Progenitor cell of endocrine pancreas (in vitro differentiated cells): ENCODE data around the genes CHAC1 and PLA2G4D.

DNA sequence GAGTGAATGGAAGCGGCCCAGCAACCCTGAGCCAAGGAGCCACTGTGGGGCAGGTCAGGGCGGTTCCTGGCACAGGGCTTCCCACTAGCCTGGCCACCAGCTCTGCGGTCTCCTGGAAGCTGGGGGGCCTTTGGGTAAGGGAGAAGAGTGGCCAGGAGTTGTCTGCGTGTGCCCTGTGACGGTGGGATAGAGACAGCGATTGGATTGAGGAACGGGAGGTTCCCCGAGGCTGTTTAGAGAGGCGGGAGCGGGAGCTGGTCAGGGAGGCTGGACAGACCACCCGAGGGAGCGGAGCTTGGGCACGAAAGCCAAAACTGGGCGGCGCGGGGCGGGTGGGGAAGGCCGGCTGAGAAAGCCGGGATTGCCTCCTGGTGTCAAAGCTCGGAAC, 363 bp upstream of the VPS18 start:
- PRO-cap = no peak

DNA sequence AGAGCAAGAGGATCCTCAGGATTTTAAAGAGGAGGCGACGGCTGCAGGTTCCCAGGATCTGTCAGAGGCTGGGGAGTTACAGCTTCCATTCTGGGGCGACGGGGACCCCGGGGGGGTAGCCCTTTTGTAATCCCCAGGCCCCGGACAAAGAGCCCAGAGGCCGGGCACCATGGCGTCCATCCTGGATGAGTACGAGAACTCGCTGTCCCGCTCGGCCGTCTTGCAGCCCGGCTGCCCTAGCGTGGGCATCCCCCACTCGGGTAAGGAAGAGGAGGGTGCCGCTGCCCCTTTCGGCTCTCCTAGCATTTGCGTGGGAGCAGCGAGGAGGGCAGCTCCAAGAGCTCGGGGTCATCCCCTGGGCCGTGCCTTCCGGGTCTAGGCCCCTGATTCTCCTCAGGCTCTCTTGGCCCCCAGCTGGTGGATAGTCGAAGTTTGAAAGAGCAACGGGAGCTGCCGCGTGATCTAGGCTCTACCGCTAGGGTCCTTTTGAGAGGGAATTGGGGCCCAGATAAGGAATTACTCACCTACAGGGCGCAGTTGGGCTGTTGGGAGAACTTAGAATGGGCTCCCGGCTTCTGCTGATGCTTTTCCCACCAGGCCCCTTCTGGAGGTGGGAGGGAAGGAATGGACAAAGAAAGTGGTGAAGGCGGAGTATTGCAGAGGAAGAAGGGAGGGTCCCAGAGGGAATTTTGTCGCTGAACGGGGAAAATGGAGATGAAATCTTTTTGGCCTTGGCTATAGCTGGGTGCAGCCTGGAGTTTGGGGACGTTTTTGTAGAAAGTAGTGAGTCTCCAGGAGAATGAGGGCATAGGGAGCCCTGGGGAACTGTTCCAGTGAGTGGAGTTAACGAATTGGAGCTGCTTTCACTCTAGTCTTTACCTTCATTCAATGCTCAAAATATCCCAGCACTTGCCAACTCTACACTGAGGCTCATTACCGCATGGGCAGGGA, 625 bp downstream of the VPS18 start:
- PRO-cap = bidirectional peak, plus-strand start at position 523 of the sequence, minus-strand start at position 434 of the sequence

DNA sequence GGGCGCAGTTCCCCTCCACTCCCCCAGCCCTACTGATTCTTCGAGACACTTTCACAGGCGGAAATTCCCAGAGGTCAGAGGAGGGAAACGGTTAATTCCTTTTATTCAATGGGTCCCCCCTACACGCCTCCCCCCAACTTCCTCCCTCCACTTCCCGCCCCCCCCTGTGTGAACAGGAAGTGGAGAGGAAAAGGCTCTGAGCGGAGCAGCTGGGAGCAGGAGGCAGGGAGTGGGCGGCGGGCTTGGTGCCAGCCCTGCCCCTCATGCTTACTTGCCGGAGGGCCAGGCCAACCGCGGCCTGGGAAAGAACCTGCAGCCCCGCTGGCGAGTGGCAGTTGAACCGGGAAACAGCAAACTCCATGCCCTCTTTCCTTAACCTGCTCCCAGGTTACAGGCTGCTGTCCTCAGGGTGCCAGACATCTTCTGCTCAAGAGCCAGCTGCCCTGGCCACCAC, 12.7 kb downstream of the VPS18 start:
- PRO-cap = no peak

GRCh38 chr15:40910071-40910464, 15.8 kb downstream of the VPS18 start:
- PRO-cap = no peak

- PRO-cap = bidirectional peak, plus-strand start at chr15:40953479, minus-strand start at chr15:40953215
Observed at GRCh38 chr15:40953350-40953644, at the start of gene CHAC1. Gene CHAC1, plus strand, starts transcription at chr15:40953471.

GRCh38 chr15:41115388-41115546, 813 bp downstream of the INO80 start:
- PRO-cap = no peak

DNA sequence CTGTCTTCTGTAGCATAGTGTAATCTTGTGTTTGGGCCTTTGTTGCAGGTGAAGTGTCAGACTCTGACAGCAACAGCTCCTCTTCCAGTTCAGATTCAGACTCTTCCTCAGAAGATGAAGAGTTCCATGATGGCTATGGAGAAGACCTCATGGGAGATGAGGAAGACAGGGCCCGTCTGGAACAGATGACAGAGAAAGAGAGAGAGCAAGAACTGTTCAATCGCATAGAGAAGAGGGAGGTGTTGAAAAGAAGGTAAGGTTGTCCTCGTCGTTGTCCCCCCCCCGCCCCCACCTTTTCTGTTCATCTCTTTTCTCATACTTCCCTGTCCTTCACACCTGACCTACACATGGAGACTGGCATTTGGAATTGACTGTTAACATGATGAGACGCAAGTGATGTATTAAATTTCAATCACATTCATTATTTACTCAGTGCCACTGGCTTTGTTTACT, 36.0 kb upstream of the ITPKA start:
- PRO-cap = no peak

- PRO-cap = no peak
Observed at GRCh38 chr15:41477130-41477544, 16.5 kb upstream of the ITPKA start.

GRCh38 chr15:41493946-41495290, 744 bp downstream of the ITPKA start:
- PRO-cap = no peak

- PRO-cap = no peak
Observed at GRCh38 chr15:41564048-41565369, 5.5 kb downstream of the TYRO3 start.

DNA sequence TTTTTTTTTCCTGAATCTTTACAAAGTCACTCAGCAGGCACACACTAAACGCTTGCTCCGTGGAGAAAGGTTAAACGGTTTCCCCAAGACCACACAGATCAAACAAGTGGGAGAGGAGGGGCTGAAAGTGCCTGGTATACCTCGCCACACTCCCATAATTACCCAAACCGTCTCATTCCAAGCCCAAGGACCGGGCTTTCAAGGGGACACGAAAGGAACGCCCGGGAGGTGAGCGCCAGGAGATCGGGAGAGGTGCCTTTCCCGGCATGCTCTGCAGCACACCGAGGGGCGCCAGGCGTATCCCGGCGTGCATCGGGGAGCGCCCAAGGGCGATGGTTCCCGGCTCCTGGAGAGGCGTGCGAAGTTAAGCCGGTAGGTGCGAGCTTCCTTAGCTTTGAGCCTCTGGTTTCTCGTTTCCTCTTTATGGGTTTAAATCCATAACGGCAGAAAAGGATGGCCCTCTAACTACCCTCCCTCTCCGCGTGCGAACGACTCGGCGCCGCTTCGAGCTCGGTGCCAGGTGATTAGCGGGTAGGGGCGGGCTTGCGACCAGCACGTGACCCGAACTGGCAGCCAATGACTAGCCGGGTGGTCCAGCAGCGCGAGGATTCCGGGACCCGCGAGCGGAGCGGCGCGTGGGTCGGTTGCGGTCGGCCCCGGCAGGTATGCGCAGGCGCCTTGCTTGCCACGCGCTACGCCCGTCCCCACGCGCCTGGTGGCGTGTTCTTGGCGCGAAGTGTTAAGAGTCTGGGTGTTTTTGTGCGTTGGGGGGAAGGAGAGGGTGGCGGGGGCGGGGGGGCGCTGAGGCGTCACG, 62.1 kb downstream of the TYRO3 start:
- PRO-cap = bidirectional peak, plus-strand start at position 300 of the sequence, minus-strand start at position 200 of the sequence; bidirectional peak, plus-strand start at position 605 of the sequence, minus-strand start at position 495 of the sequence; bidirectional peak, plus-strand start outside the sequence, minus-strand start at position 665 of the sequence

- PRO-cap = bidirectional peak, plus-strand start at chr15:41662033, minus-strand start at chr15:41661787
Observed at GRCh38 chr15:41661375-41662263, 102.6 kb downstream of the TYRO3 start.

DNA sequence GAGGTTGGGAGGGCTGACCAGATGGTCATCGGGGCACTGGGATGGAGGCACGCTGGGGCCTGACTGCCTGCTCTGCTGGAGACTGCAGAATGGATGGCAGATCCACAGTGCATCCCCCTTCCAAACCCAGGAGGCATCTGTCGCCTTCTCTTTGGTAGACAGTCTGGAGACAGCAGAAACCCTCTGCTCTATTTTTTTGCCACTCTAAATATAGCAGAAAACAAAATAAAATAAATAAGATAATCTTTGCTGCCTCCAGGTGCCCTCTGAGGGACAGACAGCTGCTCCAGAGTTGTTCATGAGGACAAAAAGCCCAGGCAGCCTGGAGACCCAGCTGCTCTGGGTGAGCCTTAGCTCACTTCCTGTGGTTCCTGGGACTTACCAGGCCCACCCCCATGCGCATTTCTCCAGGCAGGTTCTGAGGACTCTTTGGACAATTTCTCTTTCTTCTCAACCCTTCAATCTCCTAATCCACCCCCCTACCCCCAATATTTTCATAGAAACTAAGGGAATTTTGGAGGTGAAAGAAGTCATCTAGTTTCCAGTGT, 6.2 kb upstream of the SPTBN5 start:
- PRO-cap = no peak

GRCh38 chr15:41965794-41966866, 6.2 kb downstream of the EHD4 start:
- PRO-cap = no peak

GRCh38 chr15:41971916-41972387, 405 bp downstream of the EHD4 start:
- PRO-cap = bidirectional peak, plus-strand start at chr15:41972031, minus-strand start at chr15:41971703

DNA sequence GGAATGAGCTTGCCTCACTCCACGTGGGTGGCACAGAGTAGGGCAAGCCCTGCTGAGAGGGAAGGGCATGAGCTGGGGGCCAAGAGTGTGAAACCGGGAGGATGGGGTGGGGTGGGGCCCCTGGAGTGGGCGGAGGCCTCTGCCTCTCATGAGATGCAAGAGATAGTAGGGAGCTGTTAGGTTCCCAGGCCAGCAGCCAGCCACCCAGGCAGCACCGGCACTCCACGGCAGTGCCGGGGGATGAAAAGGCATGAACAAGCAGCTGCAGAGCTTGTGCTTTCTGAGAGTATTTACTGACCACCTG, 24.4 kb upstream of the PLA2G4E start:
- PRO-cap = no peak

DNA sequence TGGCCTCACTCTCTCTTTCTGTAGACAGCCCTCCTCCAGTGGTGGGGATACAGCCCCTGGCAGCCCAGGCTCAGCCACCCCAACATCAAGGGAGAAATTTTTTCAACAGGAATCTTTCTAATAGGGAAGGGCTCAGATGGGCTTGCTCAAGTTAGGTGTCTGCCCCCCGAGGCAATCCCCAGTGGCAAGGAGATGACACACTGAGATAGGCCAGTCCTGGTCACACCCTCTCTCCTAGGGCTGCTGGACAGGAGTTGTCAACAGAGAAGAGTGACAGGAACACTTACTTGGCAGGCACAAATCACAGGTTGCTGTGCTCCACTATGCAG, 36.5 kb downstream of the PLA2G4D start:
- PRO-cap = no peak

DNA sequence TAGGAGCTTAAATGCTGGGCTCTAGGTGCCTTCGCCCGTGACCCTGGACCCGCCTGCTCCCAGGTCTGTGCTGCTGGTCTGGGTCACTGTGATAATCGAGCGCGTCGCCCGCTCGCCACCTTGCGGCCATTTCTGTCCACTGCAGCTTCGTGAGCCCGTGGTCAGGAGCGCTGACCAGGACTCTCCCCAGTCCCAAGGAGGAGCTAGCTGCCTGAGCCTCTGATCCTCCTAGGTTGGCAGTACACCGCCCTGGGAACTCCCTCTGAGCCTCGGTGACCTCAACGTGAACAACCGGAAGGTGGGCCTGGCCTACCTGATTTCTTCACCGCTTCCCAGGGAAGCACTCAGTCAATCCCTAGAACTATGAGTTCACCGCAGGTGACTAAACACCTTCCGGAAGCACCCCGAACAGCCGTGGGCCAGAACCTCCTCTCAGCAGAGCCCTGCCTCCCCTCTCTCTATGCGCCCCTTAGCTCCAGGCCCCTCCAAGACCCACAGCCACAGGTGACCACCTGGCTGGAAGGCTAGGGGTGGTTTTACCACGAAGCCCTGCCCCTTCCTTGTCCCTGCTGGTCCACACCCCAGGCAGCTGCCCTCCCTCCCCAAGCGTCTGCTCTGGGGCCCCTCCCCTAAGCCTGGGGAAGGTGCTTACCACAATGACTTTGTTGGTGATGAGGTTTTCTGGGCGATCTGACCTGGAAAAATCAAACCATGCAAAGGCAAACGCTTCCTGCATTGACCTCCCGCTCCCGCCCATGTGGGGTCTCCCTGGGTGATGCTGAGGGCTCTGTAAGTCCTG, 9.7 kb downstream of the PLA2G4D start:
- PRO-cap = no peak

DNA sequence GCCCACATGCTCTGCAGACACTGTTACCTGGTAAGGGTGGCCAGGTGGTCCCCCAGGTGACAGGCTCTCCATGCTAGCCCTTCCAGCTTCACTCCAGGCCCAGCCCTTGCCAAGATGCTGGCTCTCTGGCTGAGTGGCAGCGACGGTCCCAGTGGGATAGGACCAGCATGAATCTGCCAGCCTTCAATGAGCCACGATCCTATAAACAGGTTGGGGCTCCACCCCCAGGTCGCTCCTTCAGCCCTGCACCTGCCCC, at the start of gene PLA2G4D:
Gene PLA2G4D, minus strand, starts transcription at position 175 of the 256 bp plus-strand sequence.
- PRO-cap = no peak

DNA sequence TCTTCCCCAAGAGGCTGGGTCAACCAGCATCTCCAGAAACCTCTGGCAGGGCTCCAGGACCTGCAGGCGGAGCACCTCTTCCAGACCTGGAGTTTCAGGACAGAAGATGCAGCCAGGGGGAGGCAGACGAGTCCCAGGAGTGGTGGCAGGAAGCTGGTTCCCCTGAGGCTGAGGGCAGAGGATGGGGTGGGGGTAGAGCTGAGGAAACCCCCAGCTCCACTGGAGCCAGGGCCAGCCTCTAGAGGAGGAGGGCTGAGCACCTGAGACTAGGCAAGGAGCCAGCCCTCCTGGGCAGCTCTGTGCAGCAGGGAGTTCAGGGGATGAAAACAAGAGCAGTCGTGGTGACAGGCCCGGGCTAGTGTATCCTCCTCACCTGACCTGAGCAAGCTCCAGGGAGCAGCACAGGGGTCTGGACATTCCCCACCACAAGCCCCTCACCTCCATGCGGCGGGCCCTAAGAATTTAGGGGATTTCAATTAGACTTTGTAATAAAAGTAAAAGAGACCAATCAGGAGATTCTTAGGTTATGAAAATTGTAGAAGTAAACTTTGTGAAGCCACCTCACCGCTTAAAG, 369 bp upstream of the PLA2G4D start:
- PRO-cap = no peak